ENCODE results near the genes DNM3 and ANKRD45.

DNA sequence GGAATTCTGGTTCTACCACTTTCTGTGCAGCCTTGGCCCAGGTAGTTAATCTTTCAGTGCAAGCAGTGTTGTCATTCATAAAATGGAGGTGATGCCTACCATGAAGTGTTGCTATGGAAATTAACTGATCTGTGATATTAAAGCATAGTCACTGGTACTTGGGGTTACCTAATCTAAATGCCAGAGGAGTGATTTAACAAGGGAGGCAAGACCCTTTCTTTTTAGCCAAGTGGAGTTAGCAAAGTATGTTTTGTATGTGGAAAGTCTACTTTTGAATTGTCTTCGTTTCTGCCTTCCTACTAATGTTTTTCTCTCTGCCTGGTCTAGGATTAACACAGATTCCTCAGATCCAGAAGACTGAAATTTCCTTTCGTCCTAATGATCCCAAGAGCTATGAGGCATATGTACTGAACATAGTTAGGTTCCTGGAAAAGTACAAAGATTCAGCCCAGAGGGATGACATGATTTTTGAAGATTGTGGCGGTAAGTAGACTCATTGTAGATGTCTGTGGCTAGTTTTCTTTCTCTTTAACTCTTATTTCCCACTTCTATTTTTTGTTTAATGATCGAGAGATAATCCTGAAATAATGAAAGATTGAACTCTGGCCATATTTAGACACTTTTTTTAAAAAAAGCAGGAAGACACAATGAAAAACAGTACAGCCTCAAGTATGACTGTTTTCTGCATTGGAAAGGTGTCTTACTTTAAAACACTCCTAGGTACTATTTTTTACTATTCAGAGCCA is 18.2 kb downstream of the ATP1B1 start:
- PRO-cap: no peak
- RAMPAGE, long total RNA, 3 experiments: no peak in any of the 3 experiments

DNA sequence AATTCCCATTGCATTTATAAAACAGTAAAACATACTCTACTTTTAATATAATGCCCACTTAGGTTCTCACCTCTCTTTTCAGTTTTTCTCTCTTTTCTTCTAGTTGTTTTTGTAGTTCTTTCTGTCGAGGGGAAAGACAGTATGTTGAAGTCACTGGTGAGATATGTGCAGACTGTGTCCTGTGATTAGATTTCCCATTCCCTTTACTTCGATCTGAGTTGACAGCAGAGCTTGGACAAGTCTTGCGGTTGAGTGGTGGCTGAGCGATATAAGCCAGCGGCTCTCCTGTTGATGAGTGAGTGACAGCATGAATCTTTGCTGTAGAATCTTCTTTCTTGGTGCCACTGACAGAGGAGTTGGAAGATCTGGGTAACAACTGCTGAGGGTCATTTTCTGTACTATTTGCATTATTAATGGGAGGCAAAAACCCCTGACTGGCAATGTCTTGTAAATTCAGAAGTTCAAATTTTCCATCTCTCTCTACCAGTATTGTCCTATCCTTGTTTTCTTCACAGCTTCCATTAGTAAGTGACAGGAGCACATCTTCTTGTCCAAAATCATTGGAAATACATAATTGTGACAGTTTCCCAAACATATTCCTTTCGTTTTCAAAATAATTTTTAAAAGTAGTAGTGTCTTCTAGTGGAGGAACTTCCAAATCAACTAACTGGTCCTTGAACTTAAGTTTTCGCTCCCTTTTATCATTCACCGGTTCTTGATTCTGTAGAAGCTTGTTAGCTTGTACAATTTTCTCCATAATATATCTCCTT is 5.8 kb downstream of the CCDC181 start:
- PRO-cap: no peak
- RAMPAGE, long total RNA, 3 experiments: no peak in any of the 3 experiments

DNA sequence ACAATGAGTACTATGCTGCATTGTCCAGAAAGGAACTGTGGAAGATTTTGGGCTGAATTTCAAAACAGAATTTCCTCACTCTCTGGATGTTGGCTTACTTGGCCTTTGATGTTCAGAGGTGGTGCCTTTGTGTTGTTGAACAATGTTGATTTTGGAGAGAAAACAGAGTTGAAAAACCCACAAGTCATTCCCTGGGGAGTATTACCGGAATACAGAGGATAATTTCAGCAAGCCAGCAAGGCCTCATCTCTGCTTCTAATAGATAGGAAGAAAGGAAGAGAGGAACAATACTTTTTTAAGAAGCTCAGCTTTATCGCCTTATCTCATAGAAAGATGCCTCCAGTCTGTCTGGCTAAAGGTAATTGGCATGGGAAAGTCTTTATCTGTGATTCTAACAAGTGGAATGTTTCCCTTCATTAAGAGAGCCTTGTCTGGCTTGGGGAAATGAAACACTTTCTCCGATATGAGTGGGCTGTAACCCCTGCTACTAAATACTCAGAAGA is 11.5 kb upstream of the SELE start:
- PRO-cap: no peak
- RAMPAGE, long total RNA, 3 experiments: no peak in any of the 3 experiments

- PRO-cap: no peak
- RAMPAGE, long total RNA, 3 experiments: no peak in any of the 3 experiments
Measured at GRCh38 chr1:169765900-169766498, 28.7 kb downstream of the METTL18 start.

GRCh38 chr1:170562525-170563630 is 30.9 kb downstream of the GORAB start:
- PRO-cap: no peak
- RAMPAGE, long total RNA, 3 experiments: no peak in any of the 3 experiments

DNA sequence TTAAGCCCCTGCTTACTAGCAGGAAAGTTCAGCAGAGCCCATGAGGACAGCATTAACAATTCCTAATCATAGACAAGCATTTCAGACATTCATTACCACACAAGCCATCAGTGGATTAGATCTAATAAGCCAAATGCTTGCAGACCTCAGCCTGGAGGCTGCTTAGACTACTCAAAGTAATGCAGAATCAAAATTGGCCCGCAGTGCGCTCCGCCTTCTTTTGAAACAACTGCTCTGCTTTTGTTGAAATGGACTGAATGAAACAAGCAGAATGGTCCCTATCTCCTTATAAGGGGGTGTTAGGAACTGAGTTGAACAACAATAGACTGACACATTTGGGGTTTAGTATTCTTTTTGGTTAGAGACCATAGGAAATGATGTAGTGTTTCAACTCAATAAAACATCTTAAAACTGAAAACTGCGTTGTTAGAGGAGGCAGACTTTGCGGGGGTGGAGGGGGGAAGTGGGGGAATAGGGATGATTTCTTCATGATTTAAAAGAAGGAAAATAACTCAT is 54.5 kb downstream of the GORAB start:
- PRO-cap: no peak
- RAMPAGE, long total RNA, 3 experiments: no peak in any of the 3 experiments

DNA sequence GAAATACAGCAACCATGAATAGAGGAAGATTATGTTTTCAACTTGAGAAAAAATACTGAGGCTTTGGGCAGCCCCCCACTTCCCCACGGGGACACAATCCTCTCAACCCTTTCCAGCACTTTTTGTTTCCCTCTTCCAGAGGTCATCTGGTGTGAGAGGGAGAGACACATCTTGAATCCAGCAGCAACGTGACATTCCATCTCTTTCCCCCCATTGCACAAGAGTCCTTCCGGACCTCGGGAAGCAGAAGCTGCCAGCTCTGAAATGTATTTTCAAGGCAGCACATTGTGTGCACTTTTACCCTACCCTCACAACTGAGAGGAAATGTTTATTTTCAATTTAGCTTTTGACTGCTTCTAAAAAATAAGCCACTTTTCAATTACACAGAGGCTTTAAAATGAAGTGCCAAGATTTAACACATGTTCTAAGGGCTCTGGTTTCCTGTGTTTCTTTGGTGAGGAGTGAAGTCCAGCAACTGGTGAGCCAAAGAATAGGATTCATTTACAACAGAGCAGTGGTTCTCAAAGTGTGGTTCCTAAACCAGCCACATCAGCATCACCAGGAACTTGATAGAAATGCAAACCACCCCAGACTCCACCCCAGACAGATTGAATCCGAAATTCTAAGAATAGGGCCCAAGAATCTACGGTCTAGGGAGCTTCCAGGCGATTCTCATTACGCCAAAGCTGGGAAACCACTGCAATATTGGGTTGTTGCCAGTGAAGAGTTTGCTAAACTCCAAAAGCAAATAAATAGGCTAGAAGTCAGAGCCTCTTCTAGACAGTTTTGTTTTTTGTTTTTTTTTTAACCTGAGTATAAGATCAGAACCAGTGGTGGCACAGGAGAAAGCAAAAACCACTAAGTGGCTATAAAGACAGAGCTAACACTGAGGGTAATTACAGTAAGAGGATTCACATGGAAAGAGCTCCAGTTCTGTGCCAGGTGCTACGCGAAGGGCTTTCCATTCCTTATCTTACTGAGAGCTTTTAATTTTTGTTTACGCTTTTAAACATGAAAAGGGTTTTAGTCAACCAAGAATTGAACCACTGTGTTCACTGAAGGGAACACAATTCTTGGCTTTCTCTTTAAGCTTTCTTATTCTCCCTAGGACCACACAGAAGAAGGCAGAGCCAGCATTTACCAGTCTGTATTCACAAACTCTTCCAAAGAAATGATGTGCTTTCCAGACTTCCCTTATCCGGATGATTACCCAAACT is 42.6 kb upstream of the FMO2 start:
- PRO-cap: no peak
- RAMPAGE, long total RNA, 3 experiments: no peak in any of the 3 experiments

DNA sequence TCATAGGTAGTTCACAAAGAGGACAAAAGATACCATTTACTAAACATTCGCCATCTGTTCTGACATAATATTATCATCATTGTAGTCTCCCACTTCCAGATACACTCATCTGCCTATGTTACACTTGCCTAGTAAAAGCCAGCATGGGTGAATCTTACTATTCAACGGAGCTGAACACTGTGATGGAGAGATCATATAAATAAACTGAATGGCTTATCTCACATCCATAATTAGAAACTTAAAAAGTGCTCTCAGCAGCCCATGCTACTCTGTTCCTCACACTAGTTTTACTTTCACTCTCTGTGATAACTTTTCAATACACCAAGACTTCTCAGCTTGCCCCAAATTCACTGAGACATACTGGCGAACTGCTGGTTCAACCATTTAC is 488 bp upstream of the PRRC2C start:
- PRO-cap: no peak
- RAMPAGE, long total RNA, 3 experiments: no peak in any of the 3 experiments

DNA sequence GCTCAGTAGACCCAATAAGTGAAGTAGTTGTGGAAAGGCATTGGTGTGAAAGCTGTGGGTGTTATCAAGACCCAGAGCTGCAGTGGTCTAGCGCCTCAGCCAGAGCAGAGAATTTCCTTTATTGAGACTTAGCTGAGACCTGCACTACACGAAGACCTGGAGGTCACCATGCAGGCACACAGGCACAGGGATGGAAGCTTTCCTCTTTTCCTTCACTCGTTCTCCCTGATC is 24.0 kb downstream of the METTL13 start:
- PRO-cap: no peak
- RAMPAGE, long total RNA, 3 experiments: no peak in any of the 3 experiments

- PRO-cap: no peak
- RAMPAGE, long total RNA, 3 experiments: no peak in any of the 3 experiments
Measured at GRCh38 chr1:171817819-171818046, 23.6 kb upstream of the DNM3 start.

- PRO-cap: unidirectional peak, plus-strand start at chr1:171841127; bidirectional peak, plus-strand start at chr1:171841498, minus-strand start at chr1:171841366
- RAMPAGE, long total RNA, 3 experiments: start-site peak on the plus strand in 2 of 3 experiments, at chr1:171841488-171841562 at its widest, 10 to 24 reads per replicate
Measured at GRCh38 chr1:171841000-171841994, at the start of gene DNM3. Gene DNM3 (plus strand): TSS chr1:171841498.

GRCh38 chr1:172180949-172181179 is 239.6 kb upstream of the C1orf105 start:
- PRO-cap: no peak
- RAMPAGE, long total RNA, 3 experiments: no peak in any of the 3 experiments

DNA sequence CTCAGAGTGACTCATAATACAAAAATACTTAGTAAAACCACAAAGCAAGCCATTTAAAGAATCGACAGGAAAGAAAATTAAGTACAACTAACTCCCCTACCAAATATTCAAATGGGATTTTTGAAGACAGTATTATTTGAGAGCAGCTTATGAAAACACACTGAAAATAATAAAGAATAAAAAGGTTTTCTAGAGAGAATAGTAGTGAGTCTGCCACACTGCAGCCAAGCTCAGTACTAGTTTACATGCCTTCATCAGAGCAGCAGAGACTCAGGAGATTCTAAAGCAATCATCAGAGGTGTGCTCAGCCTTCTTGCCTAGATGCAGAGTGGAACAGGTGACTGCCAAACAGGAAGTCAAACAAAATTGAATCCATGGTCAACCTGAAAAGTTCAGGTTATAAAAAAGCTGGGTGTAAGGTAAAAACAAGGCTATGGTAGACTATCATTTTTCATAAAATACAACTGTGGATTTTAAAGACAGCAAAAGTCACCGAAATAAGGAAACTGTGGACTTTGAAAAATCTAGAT is 165.3 kb upstream of the C1orf105 start:
- PRO-cap: no peak
- RAMPAGE, long total RNA, 3 experiments: no peak in any of the 3 experiments

GRCh38 chr1:172394012-172394963 is 26.2 kb upstream of the C1orf105 start:
- PRO-cap: no peak
- RAMPAGE, long total RNA, 3 experiments: no peak in any of the 3 experiments

- PRO-cap: no peak
- RAMPAGE, long total RNA, 3 experiments: no peak in any of the 3 experiments
Measured at GRCh38 chr1:172533737-172534075, 756 bp downstream of the SUCO start.

DNA sequence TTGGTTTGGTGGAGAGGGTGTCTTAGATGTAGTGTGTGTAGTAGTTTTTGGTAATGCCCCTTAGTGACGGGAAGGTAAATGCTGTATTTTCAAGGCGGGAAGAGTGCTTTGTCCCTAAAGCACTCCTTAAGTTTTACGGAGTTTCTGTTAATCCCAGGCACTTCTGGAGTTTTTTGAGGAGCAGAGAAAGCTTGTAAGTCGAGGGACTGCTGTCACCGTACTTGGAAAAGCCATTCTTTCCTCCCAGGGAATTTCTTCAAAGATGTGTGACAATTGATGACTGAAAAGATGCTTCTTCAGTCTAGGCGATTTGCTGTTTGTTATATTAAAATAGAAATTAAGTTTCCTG is 1.1 kb downstream of the SUCO start:
- PRO-cap: no peak
- RAMPAGE, long total RNA, 3 experiments: no peak in any of the 3 experiments

DNA sequence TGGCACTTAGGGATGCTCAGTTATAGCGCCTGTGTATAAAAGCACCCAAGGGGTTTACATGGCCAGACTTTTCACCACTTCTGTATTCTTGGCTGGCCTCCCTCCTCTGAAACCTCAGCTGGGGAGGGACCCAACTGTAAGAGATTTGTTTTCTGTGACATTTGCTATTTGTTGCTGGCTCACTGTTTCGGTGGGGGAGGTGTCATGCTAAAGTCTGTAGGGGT is 159.9 kb downstream of the FASLG start:
- PRO-cap: no peak
- RAMPAGE, long total RNA, 3 experiments: no peak in any of the 3 experiments

DNA sequence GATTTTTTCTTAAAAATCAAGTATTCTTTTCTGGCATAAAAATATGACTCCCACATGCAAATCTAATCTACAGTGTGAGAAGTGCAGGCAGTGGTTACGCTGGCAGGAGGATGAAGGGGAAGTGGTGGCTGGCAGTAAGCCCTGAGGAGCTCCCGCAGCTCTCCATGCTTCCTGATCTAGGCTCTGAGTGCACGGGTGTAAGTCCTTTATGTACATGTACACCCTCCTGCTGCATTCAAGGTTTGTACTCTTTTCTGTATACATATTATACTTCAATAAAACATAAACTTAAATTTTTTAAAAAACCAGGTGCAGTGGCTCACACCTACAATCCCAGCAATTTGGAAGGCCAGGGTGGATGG is 67.5 kb upstream of the PRDX6 start:
- PRO-cap: no peak
- RAMPAGE, long total RNA, 3 experiments: no peak in any of the 3 experiments

GRCh38 chr1:173490772-173491636 is 13.9 kb downstream of the PRDX6 start:
- PRO-cap: no peak
- RAMPAGE, long total RNA, 3 experiments: no peak in any of the 3 experiments

DNA sequence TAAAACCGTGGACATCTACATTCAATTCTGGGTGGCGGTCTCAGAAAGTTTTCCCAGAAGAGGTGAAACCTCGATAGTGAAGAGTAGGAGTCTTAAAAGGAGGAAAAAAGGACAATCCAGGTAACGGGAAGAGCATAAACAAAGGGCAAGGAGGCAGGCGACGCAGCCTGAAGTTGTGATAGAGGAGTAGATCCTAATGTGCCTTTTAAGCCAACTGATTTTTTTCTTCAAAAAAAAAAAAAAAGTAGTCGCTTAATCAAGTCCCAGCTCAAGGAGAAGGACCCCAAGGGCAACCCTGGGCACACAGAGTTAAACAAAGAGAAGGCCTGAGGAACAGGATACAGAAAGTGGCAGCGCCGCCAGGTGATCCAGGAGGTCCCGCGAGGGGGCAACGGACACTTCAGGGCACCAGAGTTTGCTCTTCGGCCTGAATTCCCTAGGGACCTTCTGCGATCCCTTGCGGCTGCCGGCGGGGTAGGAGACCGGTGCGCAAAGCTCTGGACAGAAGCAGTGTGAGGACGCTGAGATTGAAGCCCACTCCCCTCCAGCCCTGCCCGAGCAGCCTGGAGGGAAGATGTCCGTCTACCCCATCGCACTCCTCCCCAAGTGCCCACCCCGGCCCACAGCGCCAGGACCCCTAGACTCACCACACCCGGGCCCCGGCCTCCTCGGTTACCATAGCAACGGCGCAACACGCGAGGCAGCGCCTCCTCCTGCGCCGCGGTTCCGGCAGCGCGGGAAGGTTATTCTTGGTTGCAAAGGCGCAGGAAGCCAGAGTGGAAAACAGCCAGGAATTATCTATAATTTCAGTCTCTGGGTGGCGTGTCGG is at the start of gene ANKRD45:
Gene ANKRD45, minus strand, starts transcription at position 682 of the 829 bp plus-strand sequence.
- PRO-cap: no peak
- RAMPAGE, long total RNA, 3 experiments: no peak in any of the 3 experiments